ENCODE measurements around the gene SP8.

- RRBS, 2 experiments, result no CpG with 5 or more reads among the region's 4 CpGs
CAGE:
- cytosol, long polyA minus RNA, result no peak
- cytosol, long polyA plus RNA, result no peak
- long polyA plus RNA, result no peak
- nucleus, long polyA minus RNA, result no peak
- nucleus, long polyA plus RNA, result no peak
Observed at GRCh38 chr7:20219021-20219728, 2.0 kb upstream of the MACC1 start.

DNA sequence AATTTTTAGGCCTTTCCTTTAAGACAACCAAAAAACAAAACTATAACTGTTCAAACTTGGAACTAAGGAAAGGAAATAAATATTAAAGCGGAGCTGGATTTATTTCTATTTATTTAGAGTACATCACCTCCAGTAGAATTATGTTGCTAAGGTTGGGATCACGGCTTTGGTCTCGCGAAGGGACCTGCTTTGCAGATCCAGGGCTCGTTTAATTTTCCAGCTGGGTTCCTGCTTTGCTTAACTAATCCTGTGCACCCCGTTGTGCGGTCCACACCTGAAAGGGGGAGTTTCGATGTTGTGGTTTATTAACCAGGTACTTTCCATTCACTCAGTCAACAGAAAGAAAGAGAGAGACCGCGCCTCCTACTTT, 1.5 kb upstream of the ITGB8 start:
- RRBS, 2 experiments, result no CpG with 5 or more reads among the region's 10 CpGs
CAGE:
- cytosol, long polyA minus RNA, result no peak
- cytosol, long polyA plus RNA, result no peak
- long polyA plus RNA, result no peak
- nucleus, long polyA minus RNA, result no peak
- nucleus, long polyA plus RNA, result no peak

GRCh38 chr7:20330083-20330819, 449 bp upstream of the ITGB8 start:
- RRBS, 2 experiments, result 2 to 5% methylated on average over 8 to 10 of the region's 45 CpGs
CAGE:
- cytosol, long polyA minus RNA, result no peak
- cytosol, long polyA plus RNA, result no peak
- long polyA plus RNA, result no peak
- nucleus, long polyA minus RNA, result no peak
- nucleus, long polyA plus RNA, result no peak

- RRBS, 2 experiments, result no CpG with 5 or more reads among the region's 7 CpGs
CAGE:
- cytosol, long polyA minus RNA, result no peak
- cytosol, long polyA plus RNA, result no peak
- long polyA plus RNA, result no peak
- nucleus, long polyA minus RNA, result no peak
- nucleus, long polyA plus RNA, result no peak
Observed at GRCh38 chr7:20344333-20345113, 13.8 kb downstream of the ITGB8 start.

DNA sequence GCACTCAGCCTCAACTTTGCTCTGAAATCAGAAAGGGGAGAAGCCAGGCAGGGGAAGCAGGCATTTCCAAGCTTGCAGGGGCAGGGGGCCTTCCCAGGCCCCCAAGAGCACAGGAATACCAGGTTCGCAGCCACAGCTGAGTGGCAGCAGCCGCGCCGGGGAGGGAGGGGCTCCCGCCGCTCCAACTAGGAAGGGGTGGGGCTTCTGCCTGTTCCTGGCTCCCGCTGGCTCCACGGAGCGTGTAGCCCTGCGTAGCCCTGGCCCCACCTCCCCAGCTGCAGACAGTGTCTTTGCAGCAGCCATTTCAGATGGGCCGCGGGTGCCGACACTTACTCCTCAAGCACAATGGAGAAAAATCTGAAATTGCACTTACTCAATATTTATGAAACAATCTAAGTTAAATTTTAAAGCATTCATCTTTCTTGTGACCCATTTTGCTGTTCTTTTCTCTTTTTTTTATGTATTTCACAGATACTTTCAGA, 54.9 kb upstream of the ABCB5 start:
- RRBS, 2 experiments, result no CpG with 5 or more reads among the region's 13 CpGs
CAGE:
- cytosol, long polyA minus RNA, result no peak
- cytosol, long polyA plus RNA, result no peak
- long polyA plus RNA, result no peak
- nucleus, long polyA minus RNA, result no peak
- nucleus, long polyA plus RNA, result no peak

DNA sequence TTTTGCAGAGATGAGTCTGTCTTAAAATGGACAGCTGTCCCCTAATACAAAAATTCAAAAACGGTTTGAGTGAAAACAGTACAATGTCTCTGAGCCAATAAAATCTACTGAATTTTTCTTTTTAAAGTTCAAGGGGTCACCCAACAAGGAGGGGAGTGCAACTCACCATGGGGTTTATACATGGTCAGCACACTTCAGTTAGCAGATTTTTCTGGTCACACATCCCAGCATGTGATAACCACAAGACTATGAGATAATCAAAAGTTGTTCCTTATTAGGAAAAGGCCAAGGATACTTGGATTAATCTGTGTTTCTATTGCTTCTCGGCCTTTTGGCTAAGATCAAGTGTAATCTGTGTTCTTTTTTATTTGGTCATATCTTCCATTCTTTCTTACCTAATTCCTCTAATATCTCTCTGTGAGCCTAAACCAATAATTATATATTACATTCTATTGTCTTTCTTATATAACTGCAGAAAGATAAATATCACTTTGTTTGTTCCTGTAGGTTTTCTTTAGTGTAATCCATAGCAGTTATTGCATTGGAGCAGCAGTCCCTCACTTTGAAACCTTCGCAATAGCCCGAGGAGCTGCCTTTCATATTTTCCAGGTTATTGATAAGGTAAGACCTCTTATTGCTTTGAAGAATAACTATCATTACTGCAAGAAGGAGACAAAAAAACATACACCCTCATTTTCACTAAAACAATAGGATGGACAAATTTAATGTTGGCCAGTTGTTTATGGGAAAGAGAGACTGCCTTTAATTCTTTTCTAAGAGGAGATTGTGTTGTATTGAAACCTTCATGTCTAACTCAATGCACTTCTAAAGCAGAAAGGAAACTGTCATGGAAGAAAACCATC, 31.8 kb downstream of the ABCB5 start:
- RRBS, 2 experiments, result no CpG with 5 or more reads among the region's 4 CpGs
CAGE:
- cytosol, long polyA minus RNA, result no peak
- cytosol, long polyA plus RNA, result no peak
- long polyA plus RNA, result no peak
- nucleus, long polyA minus RNA, result no peak
- nucleus, long polyA plus RNA, result no peak

DNA sequence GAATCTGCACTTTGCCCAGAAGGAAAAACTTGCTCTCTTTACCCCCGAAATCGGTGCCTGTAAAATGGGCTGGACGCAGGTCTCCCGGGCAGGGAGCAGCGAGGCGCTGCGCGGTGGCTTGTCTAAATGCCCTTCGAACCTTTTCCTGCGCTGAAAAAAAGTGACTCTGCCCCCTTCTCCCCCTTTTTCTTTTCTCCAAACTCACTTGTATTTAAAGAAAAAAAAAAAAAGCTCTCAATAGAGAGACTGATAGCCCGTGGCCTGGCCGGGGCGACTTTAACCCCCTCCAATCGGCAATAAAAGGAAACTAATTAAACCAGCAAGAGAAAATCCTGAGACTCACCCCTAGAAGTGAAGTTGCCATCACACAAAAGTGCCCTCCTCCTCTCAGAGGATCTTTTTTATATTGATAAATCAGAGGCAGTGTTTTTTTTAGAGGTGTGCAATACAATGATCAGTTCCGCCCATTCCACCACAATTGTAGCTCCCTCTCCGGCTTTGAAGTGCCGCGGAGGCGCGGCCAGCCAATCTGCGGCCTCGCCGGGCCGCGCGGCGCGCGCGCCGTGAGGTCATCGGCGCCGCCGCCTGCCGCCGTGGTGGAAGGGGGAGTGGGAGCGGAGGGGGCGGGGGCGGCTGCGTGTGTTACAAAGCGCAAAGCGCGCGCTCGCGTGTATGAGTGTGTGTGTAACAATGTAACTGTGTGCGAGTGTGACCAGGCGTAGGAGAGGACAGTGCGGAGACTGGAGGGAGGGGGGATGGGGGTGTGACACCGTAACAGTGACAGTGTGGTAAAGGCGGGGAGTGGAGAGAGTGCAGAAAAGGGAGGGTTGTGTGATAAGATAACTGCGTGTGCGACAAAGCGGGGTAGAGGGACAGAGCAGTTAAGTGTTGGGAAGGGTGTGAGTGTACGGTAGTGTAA, at the start of gene SP8:
Gene SP8, minus strand, starts transcription at position 452 of the 919 bp plus-strand sequence.
- RRBS, 2 experiments, result 2 to 3% methylated on average over 8 of the region's 56 CpGs
CAGE:
- cytosol, long polyA minus RNA, result no peak
- cytosol, long polyA plus RNA, result no peak
- long polyA plus RNA, result no peak
- nucleus, long polyA minus RNA, result no peak
- nucleus, long polyA plus RNA, result no peak

DNA sequence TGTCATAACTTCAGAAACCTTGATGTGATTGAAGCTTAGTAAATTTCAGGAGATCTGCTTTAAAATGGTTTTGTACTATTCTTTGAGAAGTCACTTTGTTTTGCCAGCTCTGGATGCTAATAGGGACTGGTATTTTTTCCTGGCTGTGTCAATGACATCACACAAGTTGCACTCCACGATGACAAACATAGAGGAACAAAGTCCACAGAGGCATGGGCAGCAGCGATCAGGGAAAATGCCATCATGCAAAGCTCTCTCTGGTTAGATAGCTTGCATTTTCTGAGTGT, 176.5 kb upstream of the SP4 start:
- RRBS, 2 experiments, result no CpG with 5 or more reads among the region's 2 CpGs
CAGE:
- cytosol, long polyA minus RNA, result no peak
- cytosol, long polyA plus RNA, result no peak
- long polyA plus RNA, result no peak
- nucleus, long polyA minus RNA, result no peak
- nucleus, long polyA plus RNA, result no peak

DNA sequence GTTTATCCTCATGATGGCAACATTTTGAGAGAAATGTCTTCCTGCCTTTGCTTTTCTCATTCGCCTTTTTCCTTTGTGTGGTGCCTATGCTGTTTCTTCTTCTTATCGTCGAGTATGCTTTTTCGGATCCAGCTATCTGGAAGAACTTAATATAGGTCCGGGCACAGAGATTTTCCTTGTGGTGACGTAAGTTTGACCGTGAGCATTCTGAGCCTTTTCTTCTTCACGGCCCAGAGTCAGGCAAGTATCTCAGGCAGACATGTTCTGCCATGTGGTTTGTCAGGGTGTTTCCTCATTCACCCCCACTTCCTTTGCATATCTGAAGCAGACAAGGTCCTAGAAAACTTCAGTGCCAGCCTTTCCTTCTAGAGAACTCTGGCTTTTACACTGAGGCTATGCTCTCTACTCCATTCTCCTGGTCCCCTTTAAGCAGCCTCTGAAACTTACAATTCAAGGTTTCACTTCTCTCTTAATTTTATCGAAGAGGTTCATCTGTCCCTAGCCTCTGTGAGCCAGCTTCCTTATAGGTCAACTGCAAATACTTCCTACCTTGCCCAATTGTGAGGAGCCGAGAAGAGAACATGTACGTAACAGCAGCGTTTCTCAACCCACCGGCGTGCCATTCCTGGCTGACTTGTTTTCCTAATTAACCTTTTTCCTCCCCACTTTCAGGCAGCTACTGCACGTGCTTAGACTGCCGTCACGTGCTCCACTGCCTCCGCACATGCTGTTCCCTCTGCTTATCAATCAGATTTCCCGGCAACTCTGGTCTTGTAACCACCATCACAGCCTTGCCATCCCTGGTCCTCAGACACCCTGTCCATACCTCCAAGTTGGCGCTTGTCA, 47.3 kb downstream of the CDCA7L start:
- RRBS, 2 experiments, result no CpG with 5 or more reads among the region's 20 CpGs
CAGE:
- cytosol, long polyA minus RNA, result no peak
- cytosol, long polyA plus RNA, result no peak
- long polyA plus RNA, result no peak
- nucleus, long polyA minus RNA, result no peak
- nucleus, long polyA plus RNA, result no peak

DNA sequence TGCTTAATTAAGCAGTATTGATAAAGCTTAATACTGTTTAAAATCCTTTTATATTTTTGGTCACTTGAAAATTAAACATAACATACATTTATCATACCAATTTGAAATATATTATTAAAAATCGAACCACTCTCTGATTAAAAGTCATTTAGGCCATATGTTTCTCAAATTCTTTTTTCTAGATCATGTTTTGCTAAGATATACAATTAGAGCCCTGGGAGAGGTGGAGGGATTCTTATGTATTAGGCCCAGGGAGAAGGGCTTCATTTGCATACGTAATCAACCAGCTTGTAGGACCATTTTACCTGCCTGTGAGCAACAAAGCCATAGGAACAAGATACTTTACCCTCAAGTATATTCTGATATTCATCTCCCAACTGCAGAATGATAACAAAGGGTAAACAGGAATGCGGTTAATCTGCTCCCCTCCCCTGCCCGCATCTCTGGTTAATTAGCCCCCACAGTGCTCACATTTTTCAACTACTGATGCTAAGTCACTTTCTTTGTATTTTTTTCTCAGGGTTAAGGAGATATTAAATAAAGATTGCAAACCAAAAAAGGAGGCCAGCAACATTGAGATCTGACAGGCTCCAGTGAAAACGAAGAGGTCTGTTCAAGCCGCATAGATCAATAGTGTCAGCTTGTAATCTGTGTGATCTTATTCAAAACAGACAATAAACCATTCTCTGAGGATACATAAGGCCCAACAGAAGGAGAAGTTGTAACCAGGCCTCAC, 203.5 kb downstream of the RAPGEF5 start:
- RRBS, 2 experiments, result no CpG with 5 or more reads among the region's 6 CpGs
CAGE:
- cytosol, long polyA minus RNA, result no peak
- cytosol, long polyA plus RNA, result no peak
- long polyA plus RNA, result no peak
- nucleus, long polyA minus RNA, result no peak
- nucleus, long polyA plus RNA, result no peak

GRCh38 chr7:22153977-22154789, 202.8 kb downstream of the RAPGEF5 start:
- RRBS, 2 experiments, result no CpG with 5 or more reads among the region's 8 CpGs
CAGE:
- cytosol, long polyA minus RNA, result no peak
- cytosol, long polyA plus RNA, result no peak
- long polyA plus RNA, result no peak
- nucleus, long polyA minus RNA, result no peak
- nucleus, long polyA plus RNA, result no peak

DNA sequence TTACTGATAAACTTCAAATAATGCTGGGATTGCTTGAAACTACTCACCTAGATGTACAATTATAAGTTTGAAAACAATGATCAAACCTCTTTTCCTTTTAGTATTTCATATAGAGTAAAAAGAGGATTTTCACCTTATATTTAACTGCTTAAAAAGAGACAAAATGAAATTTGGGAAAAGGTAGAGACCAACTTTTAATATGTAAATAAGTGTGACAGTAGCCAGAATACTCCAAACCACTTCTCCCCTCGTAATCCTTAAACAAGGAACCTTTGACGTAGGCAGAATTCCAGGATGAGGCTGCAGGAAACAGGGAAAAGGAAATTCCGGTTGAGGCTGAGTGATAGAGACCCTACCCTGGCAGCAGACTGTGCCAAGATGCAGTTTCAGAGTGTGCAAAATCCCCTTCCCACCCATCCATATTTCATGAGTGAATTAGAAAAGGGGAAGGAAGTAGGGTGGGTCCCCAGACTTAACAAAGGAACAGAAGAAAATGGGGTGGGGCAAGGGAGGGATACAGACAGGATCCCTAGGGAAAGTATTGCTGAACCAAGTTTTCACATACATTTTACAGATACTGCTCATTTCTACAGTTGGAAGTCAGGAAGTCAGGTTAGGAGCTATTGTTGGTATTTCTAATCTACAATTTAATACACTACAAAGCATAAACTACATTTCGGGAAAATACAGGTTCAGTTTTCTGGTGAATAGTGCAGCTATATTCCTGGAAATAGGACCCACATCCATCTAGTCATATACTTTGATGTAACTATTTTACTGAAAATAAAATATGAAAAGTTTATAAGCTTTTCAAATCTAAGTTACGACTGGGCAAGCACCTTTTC, 142.9 kb downstream of the RAPGEF5 start:
- RRBS, 2 experiments, result no CpG with 5 or more reads among the region's 5 CpGs
CAGE:
- cytosol, long polyA minus RNA, result no peak
- cytosol, long polyA plus RNA, result no peak
- long polyA plus RNA, result no peak
- nucleus, long polyA minus RNA, result no peak
- nucleus, long polyA plus RNA, result no peak

GRCh38 chr7:22236211-22236543, 120.8 kb downstream of the RAPGEF5 start:
- RRBS, 2 experiments, result no CpG with 5 or more reads among the region's 4 CpGs
CAGE:
- cytosol, long polyA minus RNA, result no peak
- cytosol, long polyA plus RNA, result no peak
- long polyA plus RNA, result no peak
- nucleus, long polyA minus RNA, result no peak
- nucleus, long polyA plus RNA, result no peak

GRCh38 chr7:22364812-22365199, 7.9 kb upstream of the RAPGEF5 start:
- RRBS, 2 experiments, result no CpG with 5 or more reads among the region's 4 CpGs
CAGE:
- cytosol, long polyA minus RNA, result no peak
- cytosol, long polyA plus RNA, result no peak
- long polyA plus RNA, result no peak
- nucleus, long polyA minus RNA, result no peak
- nucleus, long polyA plus RNA, result no peak

GRCh38 chr7:22600977-22601356, 101.0 kb upstream of the STEAP1B start:
- RRBS, 2 experiments, result no CpG with 5 or more reads among the region's 5 CpGs
CAGE:
- cytosol, long polyA minus RNA, result no peak
- cytosol, long polyA plus RNA, result no peak
- long polyA plus RNA, result no peak
- nucleus, long polyA minus RNA, result no peak
- nucleus, long polyA plus RNA, result no peak

DNA sequence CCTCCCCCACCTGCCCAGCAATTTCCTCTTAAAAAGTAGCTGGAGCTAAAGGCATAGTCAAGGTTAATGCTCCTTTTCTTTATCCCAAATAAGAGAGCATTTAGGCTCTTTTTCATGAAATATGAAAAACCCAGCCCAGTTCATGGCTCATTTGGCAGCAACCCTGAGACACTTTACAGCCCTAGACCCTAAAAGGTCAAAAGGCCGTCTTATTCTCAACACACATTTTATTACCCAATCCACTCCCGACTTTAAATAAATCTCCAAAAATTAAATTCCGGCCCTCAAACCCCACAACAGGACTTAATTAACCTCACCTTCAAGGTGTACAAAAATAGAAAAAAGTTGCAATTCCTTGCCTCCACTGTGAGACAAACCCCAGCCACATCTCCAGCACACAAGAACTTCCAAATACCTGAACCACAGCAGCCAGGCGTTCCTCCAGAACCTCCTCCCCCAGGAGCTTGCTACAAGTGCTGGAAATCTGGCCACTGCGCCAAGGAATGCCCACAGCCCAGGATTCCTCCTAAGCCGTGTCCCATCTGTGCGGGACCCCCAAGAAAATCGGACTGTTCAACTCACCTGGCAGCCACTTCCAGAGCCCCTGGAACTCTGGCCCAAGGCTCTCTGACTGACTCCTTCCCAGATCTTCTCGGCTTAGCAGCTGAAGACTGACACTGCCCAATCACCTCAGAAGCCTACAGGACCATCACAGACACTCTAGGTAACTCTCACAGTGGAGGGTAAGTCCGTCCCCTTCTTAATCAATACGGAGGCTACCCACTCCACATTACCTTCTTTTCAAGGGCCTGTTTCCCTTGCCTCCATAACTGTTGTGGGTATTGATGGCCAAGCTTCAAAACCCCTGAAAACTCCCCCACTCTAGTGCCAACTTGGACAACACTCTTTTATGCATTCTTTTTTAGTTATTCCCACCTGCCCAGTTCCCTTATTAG, 21.7 kb upstream of the IL6 start:
- RRBS, 2 experiments, result no CpG with 5 or more reads among the region's 11 CpGs
CAGE:
- cytosol, long polyA minus RNA, result no peak
- cytosol, long polyA plus RNA, result no peak
- long polyA plus RNA, result no peak
- nucleus, long polyA minus RNA, result no peak
- nucleus, long polyA plus RNA, result no peak

DNA sequence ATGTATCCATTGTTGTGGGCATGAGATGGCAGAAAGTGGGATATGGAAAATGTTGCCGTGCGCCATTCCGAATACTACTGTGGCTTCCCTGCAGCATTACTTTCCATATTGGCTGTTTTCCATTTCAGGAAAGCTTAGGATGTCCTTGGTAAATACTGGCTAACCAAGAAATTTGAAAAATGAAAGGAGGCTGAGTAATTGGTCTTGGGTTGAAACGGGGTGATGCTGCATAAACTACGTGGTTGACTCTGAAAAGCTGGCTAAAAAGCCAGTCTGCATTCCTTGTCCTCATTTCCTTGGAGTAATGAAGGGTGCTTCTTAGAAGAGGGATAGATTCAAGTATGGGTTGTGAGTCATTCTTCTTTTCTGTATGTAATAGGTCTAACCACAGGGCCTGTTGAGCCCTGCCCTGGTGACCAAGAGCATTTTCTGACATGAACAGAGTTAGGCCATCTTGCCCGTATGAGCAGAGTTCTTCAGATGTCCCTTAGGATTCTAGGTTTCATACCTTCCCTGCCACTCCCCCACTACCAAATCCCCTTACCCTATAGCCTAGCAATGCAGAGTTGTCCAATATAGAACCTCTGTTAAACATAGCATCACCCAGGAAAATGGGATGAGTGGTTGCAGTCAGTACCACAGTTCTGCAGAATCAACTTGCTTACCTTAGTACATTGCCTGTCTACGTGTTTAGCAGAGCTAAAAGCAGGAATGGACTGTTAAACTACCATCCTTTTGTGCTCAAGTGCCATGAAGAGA, 36.4 kb upstream of the TOMM7 start:
- RRBS, 2 experiments, result no CpG with 5 or more reads among the region's 7 CpGs
CAGE:
- cytosol, long polyA minus RNA, result no peak
- cytosol, long polyA plus RNA, result no peak
- long polyA plus RNA, result no peak
- nucleus, long polyA minus RNA, result no peak
- nucleus, long polyA plus RNA, result no peak

CAGE:
- cytosol, long polyA minus RNA, result no peak
- cytosol, long polyA plus RNA, result no peak
- long polyA plus RNA, result no peak
- nucleus, long polyA minus RNA, result no peak
- nucleus, long polyA plus RNA, result no peak
Observed at GRCh38 chr7:23009754-23010081, 4.2 kb downstream of the HYCC1 start.

- RRBS, 2 experiments, result no CpG with 5 or more reads among the region's 5 CpGs
CAGE:
- cytosol, long polyA minus RNA, result no peak
- cytosol, long polyA plus RNA, result no peak
- long polyA plus RNA, result no peak
- nucleus, long polyA minus RNA, result no peak
- nucleus, long polyA plus RNA, result no peak
Observed at GRCh38 chr7:23017218-23017779, 3.4 kb upstream of the HYCC1 start.

- RRBS, 2 experiments, result 2 to 3% methylated on average over 15 of the region's 22 CpGs
CAGE:
- cytosol, long polyA minus RNA, result no peak
- cytosol, long polyA plus RNA, result no peak
- long polyA plus RNA, result no peak
- nucleus, long polyA minus RNA, result no peak
- nucleus, long polyA plus RNA, result no peak
Observed at GRCh38 chr7:23469860-23470138, 492 bp downstream of the IGF2BP3 start.

Measured in HepG2 (cell line).